Metastatic Breast Carcinoma in the Ovary (tissue), 3 donors: Measurements from ENCODE around the genes ZRSR2 and SCML1.

DNA sequence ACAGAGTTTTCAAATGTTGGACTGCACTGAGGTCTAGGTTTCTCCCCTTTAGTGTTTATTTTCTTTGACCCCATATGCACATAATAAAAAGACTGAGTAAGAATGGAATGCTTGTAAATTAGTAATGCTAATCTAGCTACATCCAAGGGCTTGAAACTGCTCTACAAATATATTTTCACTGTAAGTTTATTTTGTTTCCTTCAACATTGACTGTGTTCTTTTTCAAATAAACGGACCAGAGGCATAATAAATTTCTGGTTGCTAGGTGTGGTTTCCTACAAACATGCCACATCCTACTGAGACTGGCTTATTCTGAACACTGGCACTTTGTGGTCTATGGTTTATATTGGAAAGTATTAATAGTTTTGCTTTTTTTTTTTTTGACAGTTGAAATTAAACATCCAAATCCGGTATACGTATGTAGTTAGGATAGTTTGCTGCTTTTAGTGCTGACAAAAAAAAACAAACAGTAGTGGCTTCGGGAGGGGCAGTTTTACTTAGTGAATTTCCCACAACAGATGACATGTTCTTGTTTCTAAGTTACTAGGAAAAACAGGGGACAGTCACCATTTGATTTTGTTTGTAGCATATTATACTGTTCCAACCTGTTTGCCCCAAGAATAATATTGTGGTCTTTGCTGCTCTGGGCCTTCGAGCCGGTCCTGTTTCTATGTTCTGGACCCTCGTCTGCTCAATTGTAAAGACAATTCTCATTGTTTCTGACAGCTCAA is 13.3 kb downstream of the CA5B start:
- PRO-cap, 3 experiments: no peak in any of the 3 experiments

- PRO-cap, 3 experiments: peak in 3 of 3 experiments; most common plus-strand start chrX:15790471 (in 3); most common minus-strand start chrX:15790377 (in 3)
Measured at GRCh38 chrX:15790303-15791412, at the start of gene ZRSR2. ZRSR2 (plus strand) TSS chrX:15790484.

GRCh38 chrX:15947449-15948130 is 93.0 kb upstream of the AP1S2 start:
- PRO-cap, 3 experiments: no peak in any of the 3 experiments

GRCh38 chrX:16577312-16578126 is 72.4 kb upstream of the S100G start:
- PRO-cap, 3 experiments: no peak in any of the 3 experiments

GRCh38 chrX:16654847-16655678 is 5.1 kb downstream of the S100G start:
- PRO-cap, 3 experiments: no peak in any of the 3 experiments

GRCh38 chrX:16743949-16744358 is 24.5 kb downstream of the SYAP1 start:
- PRO-cap, 3 experiments: no peak in any of the 3 experiments

GRCh38 chrX:16827801-16828750 is 41.8 kb downstream of the TXLNG start:
- PRO-cap, 3 experiments: no peak in any of the 3 experiments

DNA sequence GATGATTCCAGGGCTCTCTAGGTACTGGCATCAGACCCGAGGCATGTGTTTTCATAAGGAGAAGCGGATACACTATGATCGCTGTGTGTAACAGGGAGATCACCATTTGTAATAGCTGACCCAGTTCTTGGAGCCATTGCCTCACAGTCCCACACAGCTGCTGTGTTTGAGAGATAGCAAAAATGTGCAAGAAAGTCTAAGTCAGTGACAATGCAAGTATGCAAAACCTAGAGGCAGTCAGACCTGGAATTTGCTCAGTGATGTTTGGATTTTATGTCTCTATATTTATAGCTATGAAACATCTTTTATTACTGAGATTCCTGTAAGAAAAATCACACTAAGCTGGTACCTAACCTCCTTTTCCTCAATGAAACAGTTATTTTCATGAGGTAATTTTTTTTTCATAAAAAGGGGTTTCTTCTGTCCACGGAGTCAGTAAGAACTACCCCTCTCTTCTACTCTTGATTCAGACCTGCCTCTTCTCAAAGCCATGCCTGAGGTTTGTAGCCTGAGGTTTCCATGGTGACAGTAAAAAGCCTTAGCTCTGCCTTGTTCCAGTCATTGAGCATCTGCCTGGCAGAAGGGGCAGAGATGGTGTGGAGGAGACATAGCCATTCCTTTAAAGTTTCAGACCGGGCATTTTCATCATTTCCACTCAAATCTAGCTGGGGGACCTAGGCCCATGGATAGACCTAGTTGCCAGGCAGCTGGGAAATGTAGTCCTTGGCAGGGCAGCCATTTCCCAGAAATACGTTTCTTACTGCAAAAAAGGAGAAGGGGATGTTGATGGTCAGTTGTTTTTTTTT is 135.4 kb downstream of the REPS2 start:
- PRO-cap, 3 experiments: no peak in any of the 3 experiments

DNA sequence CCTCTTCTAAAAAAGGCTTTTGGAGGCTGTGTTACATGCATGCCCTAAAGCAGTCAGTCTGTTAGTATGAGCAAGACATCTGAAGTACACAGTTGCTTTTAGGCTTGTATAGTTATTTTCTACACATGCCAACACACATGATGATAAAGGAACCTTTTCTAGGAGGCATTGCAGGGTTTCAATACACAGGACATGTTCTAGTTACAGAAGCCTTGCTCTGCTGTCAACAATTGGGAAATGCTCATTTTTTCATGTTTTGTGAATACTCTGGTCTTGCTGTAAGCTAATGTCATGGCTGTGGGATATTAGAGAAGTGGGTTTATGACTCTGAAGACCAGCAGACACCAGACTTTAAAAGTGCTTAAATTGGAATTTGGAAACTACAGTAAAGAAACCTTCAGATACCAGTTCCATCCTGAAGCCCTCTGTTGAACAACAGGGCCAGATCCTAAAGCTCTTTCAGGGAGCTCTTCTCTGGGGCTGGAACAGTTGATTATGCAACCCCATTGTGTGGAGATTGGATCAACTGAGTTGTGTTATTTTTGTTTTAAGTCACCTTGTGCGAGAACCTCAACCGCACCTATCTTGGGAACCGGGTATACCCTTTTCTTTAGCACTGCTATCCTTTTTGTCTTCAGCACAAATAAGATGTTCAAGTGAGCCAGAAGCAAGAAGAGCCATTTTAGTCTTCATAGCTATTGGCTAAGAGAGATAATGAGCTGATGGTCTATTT is 205.9 kb downstream of the REPS2 start:
- PRO-cap, 3 experiments: no peak in any of the 3 experiments

DNA sequence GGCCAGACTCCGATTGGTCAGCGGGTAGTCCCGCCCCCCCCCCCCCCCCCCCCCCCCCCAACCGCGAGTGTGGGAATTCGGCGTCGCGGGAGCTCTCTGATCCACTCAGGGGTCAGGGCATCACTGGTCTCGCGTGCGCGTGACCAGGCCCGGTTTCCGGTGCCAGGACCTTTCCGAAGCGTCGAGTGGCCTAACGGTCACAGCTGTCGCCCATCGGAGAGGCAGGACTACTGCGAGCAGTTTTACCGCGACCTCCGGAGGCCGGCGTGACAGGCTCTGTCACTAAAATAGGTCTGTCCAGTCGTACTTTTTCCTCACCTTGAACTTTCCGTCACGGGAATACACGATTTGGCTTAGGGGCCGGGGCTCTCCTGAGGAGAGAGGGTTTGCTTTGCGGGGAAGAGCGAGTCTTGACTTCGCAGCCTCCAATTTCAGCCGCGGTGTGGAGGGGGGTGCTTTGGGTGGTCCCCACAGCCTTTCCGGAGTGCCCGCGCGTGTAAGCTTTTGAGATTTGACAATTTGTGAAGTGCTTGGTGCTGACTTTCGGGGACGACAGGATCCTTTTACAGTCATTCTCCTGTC is at the start of gene SCML1:
Gene SCML1 (plus strand): TSS at position 104 of the 582 bp plus-strand sequence.
- PRO-cap, 3 experiments: peak in 3 of 3 experiments; most common plus-strand start position 99 of the sequence (in 3)

DNA sequence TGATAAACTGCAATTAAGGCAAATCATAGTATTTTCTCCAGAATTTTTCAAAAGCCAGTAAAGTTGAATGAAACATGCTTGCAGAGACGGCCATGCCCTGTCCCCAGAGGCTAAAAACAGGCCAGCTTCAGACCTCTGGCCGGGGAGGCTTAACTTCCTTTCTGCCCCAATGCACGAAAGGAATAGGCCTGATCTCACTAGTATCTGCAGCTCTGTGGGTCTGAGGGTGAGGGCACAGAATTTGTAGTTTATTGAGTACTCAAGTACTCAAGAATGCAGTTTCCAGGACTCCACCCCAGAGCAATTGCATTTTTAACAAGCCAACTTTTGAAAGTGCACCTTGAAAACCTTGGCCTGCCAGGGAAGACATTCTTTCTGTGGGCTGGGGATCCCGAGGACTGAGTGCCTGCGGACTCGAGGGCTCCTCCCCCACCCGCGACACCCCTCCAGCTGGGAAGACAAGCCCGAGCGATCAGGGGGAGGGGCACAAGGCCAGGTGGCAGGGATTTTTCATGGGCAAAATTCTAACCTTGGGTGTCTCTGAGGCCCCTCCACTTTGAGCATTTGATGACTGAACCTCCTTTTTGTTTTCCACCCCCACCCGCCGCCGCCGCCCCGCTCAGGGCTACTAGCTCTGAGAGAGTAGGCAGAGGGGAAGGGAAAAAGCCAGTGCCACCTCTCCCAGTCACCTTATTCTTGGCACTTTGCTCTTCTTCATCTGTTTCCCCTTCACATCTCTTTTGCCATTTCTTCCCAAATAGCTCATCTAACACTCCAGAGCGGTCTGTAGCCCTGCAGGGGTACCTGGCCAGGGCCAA is 22.3 kb downstream of the RS1 start:
- PRO-cap, 3 experiments: no peak in any of the 3 experiments

DNA sequence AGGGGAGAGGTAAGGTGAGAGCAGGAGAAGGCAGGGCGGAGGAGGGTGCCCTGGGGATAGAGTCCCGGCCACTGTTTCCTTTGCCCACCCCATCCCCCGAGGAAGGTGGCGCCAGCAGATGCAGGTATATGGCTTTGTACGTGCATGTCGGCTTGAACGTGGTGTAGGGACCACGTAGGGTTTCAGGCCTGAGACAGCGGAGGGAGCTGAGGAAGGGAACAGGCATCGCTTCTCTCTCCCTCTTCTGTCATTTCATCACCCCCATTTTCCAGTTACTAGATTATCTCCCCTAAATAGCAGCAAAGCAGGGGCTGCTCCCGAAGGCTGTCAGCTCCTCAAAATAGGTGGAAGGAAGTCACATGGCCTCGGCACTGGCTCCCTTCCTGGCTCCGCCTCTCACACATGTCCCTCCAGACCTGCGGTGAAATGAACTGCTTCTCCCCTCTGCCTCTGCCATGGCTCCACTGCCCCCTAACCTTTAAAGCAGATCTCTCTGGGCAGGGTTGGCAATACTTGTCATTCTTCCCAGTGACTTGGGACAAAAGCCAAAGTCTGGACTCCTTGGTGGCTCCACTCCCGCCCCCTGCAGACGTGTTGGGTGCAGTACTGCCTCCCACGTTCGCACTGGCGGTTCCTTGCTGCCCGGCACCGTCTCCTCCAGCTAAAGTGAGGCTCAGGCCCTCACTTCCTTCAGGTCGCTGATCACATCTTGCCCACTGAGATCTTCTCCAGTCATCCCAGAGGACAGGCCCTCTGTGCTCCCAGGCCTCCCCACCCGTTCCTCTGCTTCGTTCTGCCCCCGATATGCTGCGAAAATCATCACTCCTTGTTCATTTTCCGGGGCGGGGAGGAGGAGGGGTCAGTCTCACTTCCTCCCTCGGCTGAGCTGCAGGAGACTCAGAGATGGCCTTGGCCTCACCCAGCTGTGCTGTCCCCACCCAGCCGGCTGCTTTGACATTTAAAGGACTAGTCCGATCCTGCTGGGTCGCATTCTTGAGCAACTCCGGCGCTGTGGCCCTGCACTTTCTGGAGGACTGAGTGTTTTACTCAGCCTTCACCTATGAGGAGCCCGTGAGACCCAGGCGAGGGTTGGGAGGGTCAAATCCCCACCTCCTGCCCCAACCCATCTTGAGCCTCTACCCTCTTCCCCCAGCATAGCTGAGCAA is 97.5 kb downstream of the PHKA2 start:
- PRO-cap, 3 experiments: peak in 3 of 3 experiments; most common plus-strand start position 413 of the sequence (in 3); most common minus-strand start position 342 of the sequence (in 2)

DNA sequence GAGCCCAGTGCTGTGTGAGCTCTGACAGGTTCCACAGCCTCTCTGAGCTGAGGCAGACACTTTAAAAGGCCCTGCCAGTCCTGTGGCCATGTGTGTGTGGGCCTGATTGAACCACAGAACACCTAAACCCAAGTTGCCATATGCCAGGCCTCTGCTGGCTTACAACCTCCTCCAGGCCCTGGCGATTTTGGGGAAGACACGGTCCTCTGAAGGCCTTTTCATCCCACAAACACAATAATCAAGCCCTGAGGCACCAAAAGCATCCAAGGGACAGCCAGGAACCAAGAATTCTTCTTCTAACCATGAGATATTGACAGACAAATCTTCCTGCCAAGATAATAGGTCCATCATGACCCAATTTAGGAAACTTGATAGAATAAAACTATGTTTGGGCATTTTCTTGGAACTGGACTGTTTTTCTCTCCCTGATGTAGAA is 49.0 kb downstream of the PHKA2 start:
- PRO-cap, 3 experiments: no peak in any of the 3 experiments

GRCh38 chrX:19513680-19514425 is 1.5 kb downstream of the MAP3K15 start:
- PRO-cap, 3 experiments: no peak in any of the 3 experiments

- PRO-cap, 3 experiments: no peak in any of the 3 experiments
Measured at GRCh38 chrX:19649284-19649483, 133.9 kb upstream of the MAP3K15 start.

- PRO-cap, 3 experiments: no peak in any of the 3 experiments
Measured at GRCh38 chrX:19874908-19875495, 12.4 kb downstream of the SH3KBP1 start.

DNA sequence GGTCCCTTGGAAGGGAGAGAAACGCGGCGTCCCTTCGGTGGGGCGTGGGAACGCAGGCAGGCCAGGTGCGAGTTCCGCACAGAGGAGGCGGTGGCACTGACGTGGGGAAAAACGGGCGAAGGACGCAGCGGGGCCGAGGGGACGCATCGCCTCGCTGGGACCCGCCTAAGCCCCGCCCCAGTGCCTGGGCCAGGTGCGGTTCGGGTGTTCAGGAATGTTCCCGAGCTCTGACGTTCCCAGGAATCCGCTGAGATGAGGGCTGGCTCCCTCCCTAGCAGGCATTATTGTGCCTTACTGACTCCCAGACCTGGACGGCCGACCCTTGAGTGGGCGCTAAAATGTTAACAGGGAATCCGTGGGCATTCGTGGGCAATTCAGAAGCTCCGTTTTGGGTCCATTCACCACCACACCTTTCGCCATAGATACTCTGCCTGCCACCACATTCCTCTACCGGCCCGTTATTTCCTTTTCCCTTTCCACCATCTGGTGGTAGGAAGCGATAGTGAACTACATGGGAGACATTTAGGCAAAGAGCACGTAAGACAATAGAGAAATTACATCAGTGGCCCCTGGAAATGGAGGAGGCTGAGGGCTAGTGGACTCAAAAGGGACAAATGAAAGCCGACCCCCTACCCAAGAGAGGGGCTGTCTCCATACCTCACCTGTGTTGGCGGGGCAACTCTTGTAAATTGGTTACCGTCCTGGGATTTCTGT is 950 bp upstream of the SH3KBP1 start:
- PRO-cap, 3 experiments: no peak in any of the 3 experiments

DNA sequence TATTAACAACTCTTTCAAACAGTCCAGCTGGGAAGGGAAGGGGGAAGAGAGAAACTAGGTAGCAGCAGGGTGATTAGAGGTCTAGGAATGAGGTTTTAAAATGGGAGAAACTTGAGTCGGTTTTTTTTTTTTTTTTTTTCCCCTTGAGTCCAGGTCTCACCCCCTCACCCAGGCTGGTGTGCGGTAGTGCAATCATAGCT is 4.3 kb downstream of the BCLAF3 start:
- PRO-cap, 3 experiments: no peak in any of the 3 experiments

GRCh38 chrX:20029627-20030164 is 38.8 kb upstream of the BCLAF3 start:
- PRO-cap, 3 experiments: peak in 2 of 3 experiments; most common plus-strand start chrX:20029966 (in 1)

GRCh38 chrX:20062897-20063226 is 53.8 kb downstream of the MAP7D2 start:
- PRO-cap, 3 experiments: no peak in any of the 3 experiments